Ovary (tissue), 7 donors: ENCODE data around the gene SMPD3.

- PRO-cap, 7 experiments, result peak in 6 of 7 experiments; most common minus-strand start chr16:68085154 (in 6)
- RAMPAGE, long total RNA, 2 experiments, result no peak in any of the 2 experiments
These were observed 180 bp upstream of the NFATC3 start for GRCh38 chr16:68085092-68085287.

DNA sequence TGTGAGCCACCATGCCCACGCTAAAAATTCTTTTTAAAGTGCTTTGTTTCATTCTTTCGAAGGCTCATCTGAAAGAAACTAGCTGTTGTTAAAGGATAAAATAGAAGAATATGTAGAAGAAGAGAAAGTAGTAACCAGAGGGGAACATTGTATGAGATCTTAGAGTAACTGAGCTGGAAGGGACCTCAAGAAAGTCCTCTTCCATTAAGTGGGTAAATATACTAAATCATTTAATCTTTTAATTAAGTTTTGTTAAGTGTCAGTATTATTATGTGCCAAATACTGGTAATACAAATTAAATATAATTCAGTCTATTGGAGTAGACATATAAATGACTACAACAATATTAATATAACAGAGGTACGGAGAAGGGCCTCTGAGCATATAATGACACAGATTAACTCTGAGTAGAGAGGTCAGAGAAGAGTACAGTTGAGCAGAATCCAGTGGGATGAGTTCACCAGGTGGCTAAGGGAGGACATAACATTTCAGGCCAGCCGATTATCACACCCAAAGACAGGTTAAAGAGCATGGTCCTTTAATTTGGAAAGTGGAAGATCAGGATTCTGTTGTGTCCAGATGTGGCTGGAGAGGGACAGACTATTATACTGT lies 11.2 kb downstream of the NFATC3 start:
- PRO-cap, 7 experiments, result no peak in any of the 7 experiments
- RAMPAGE, long total RNA, 2 experiments, result no peak in any of the 2 experiments

DNA sequence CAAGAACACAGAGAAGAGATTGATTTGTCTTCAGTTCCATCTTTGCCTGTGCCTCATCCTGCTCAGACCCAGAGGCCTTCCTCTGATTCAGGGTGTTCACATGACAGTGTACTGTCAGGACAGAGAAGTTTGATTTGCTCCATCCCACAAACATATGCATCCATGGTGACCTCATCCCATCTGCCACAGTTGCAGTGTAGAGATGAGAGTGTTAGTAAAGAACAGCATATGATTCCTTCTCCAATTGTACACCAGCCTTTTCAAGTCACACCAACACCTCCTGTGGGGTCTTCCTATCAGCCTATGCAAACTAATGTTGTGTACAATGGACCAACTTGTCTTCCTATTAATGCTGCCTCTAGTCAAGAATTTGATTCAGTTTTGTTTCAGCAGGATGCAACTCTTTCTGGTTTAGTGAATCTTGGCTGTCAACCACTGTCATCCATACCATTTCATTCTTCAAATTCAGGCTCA lies 45.1 kb downstream of the ESRP2 start:
- PRO-cap, 7 experiments, result no peak in any of the 7 experiments
- RAMPAGE, long total RNA, 2 experiments, result no peak in any of the 2 experiments

- PRO-cap, 7 experiments, result no peak in any of the 7 experiments
- RAMPAGE, long total RNA, 2 experiments, result no peak in any of the 2 experiments
These were observed 500 bp upstream of the ESRP2 start for GRCh38 chr16:68236423-68236830.

GRCh38 chr16:68448171-68449112 lies at the start of gene SMPD3:
TSS of gene SMPD3 (minus strand) at chr16:68448508.
- PRO-cap, 7 experiments, result peak in 7 of 7 experiments; most common plus-strand start chr16:68448843 (in 7); most common minus-strand start chr16:68448506 (in 5)
- RAMPAGE, long total RNA, 2 experiments, result no peak in any of the 2 experiments

DNA sequence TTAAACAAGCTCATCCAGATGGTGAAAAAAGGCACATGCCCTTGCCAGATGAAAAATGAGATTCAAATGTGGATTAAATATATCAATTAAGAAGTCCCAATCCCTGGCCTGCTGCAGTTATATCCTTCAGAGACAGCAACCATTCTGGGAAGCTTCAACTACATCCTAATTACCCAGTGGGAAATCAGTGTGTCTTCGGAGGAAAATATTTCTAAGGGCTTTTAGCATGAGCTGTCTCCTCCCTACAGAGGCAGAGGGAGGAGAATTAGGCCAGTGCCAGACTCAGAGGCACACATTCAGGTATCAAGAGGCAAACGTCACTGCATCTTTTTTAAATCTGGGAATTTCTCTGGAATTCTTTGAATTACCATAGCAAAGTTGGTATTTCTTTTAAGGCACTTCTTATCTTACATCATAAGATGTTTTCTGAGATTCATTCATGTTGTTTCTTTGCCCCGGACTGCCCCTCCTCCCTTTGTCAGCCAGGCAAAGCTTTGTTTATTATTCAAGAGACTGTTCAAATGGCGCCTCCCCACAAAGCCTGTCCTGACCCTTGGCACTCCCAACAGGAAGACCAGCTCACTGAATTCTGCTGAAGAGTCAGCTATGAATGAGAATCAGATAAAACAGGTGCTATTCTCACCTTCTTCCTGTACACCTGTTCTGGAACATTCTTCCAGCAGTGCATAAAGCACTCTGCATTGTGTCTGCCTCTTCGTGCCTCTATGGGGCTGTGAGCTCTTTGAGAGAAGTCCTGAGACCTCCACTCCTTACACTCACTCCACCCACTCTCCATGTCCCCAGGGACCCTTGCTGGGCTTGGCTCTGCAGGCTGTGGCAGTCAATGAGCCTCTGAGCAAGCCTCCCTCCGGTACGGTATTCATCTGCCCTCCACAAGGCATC lies 38.4 kb upstream of the SMPD3 start:
- PRO-cap, 7 experiments, result no peak in any of the 7 experiments
- RAMPAGE, long total RNA, 2 experiments, result no peak in any of the 2 experiments

DNA sequence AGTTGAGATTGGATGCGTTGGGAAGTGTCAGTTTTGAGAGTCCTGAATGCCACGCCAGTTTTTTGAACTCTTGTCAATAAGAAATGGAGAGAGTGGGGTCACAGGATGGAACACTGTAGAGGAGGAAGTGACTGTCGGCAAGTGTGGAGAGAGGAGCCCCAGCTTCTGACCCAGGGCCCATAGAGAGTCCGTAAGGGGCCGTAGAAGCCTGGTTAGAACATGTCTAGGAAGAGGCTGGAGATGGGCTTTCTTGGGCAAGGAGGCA lies 894 bp downstream of the ZFP90 start:
- PRO-cap, 7 experiments, result no peak in any of the 7 experiments
- RAMPAGE, long total RNA, 2 experiments, result no peak in any of the 2 experiments

GRCh38 chr16:68707340-68707886 lies 29.7 kb upstream of the CDH1 start:
- PRO-cap, 7 experiments, result no peak in any of the 7 experiments
- RAMPAGE, long total RNA, 2 experiments, result no peak in any of the 2 experiments

- PRO-cap, 7 experiments, result no peak in any of the 7 experiments
- RAMPAGE, long total RNA, 2 experiments, result no peak in any of the 2 experiments
These were observed 20.4 kb downstream of the CDH1 start for GRCh38 chr16:68757489-68757946.

DNA sequence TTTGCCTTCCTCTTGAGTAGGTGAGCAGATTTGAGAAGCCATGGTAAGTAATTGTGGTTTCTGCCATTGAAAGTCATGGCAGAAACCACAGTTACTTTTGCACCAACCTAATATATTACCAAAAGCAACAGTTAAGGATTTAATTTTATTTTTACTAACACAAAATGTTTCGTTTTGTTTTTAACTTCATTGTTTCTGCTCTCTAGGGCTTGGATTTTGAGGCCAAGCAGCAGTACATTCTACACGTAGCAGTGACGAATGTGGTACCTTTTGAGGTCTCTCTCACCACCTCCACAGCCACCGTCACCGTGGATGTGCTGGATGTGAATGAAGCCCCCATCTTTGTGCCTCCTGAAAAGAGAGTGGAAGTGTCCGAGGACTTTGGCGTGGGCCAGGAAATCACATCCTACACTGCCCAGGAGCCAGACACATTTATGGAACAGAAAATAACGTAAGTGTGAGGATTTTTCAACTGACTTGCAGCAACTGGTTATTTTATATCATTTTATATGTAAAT lies 28.0 kb upstream of the TANGO6 start:
- PRO-cap, 7 experiments, result no peak in any of the 7 experiments
- RAMPAGE, long total RNA, 2 experiments, result start-site peak on the plus strand in 1 of 2 experiments, centred at position 336 of the sequence, 22 reads per replicate

GRCh38 chr16:69116056-69116706 lies 10.7 kb downstream of the HAS3 start:
- PRO-cap, 7 experiments, result no peak in any of the 7 experiments
- RAMPAGE, long total RNA, 2 experiments, result no peak in any of the 2 experiments

- PRO-cap, 7 experiments, result peak in 1 of 7 experiments; most common minus-strand start chr16:69186585 (in 1)
- RAMPAGE, long total RNA, 2 experiments, result no peak in any of the 2 experiments
These were observed 439 bp upstream of the SNTB2 start for GRCh38 chr16:69186508-69186941.

- PRO-cap, 7 experiments, result peak in 5 of 7 experiments; most common plus-strand start chr16:69188019 (in 3); most common minus-strand start chr16:69187965 (in 3)
- RAMPAGE, long total RNA, 2 experiments, result no peak in any of the 2 experiments
These were observed 590 bp downstream of the SNTB2 start for GRCh38 chr16:69187264-69188244.

DNA sequence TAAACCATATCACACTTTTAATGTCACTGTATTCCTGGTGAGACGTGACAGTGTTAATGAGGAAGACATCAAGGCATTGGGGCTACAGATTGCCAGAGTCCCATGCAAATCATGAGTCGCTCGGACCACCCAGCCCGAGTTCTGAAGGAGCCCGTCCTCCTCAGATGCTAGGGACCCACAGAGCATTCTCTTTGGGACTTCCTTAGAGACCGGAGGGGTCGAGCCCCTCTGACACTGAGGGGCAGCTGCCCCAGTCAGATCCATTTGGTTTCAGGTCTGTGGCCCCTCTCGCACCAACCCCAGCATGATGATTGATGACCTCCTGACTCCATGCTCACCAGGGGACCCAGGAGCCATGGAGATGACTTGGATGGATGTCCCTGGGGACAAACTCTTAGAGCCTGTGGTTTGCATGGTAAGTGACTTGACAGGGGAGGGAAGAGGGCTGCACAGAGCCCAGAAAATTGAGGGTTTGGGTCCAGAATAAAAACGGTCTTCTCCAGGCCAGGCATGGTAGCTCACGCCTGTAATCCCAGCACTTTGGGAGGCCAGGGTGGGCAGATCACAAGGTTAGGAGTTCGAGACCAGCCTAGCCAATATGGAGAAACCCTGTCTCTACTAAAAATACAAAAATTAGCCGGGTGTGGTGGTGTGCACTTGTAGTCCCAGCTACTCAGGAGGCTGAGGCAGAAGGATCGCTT lies 8.0 kb downstream of the PDF start:
- PRO-cap, 7 experiments, result no peak in any of the 7 experiments
- RAMPAGE, long total RNA, 2 experiments, result no peak in any of the 2 experiments

DNA sequence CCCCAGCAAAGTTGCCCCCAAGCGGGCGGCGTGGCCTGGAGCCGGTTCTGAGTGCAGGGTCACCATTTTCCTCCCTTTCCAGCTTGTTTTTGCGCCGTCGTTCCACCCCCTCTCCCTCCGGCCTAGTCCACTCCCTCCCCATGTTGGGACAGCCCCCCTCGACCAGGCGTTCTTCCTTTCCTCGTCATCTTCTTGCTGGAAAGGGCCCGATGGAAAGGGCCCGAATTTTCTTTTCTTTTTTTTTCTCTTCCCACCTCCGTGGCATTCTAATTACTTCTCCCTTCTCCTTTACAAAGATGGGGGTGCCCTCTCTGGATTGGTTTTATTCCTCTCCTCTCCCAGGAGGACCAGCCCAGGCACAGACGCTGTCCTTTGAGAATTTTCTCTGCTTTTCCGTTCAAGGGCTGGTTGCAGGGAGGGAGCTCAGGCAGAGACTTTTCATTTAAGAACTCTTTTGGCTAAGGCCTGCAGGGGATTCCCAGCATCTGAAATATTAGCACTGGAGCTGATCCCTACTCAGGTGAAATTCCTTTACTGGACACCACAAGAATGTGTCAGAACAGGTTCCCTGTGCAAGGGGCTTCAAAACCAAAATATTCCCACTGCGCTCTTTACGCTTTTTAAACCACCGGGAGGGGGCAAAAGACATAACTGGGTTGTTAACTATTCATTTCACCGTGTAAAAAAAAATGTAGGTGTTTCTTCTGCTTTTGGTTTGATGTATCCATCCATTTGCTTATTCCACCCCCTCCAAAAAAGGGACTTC lies 1.2 kb downstream of the NFAT5 start:
- PRO-cap, 7 experiments, result peak in 6 of 7 experiments; most common plus-strand start position 187 of the sequence (in 5); most common minus-strand start position 49 of the sequence (in 4)
- RAMPAGE, long total RNA, 2 experiments, result start-site peak on the minus strand in 1 of 2 experiments, centred at position 442 of the sequence, 6 reads per replicate

DNA sequence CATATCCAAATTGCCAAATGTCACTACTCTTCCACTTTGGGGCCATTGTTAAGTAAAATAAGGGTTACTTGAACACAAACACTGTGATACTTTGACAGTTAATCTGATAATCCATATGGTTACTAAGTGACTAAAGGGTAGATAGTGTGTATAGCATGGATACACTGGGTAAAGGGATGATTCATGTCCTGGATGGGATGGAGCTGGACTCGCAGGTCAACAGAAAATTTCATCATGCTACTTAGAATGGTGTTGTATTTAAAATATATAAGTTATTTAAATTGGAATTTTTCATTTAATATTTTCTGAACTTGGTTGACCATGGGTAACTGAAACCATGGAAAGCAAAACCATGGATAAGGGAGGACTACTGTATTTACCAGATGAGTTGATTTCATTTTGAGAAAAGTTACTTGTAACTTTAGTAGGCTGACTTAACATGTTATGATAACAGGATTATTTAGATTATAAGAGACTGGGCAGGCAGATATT lies 30.0 kb downstream of the NFAT5 start:
- PRO-cap, 7 experiments, result no peak in any of the 7 experiments
- RAMPAGE, long total RNA, 2 experiments, result no peak in any of the 2 experiments

- PRO-cap, 7 experiments, result no peak in any of the 7 experiments
- RAMPAGE, long total RNA, 2 experiments, result no peak in any of the 2 experiments
These were observed 28.9 kb downstream of the NQO1 start for GRCh38 chr16:69697198-69698169.

- PRO-cap, 7 experiments, result no peak in any of the 7 experiments
- RAMPAGE, long total RNA, 2 experiments, result no peak in any of the 2 experiments
These were observed 78.5 kb downstream of the WWP2 start for GRCh38 chr16:69840666-69841022.

- PRO-cap, 7 experiments, result no peak in any of the 7 experiments
- RAMPAGE, long total RNA, 2 experiments, result no peak in any of the 2 experiments
These were observed 67.1 kb downstream of the CLEC18A start for GRCh38 chr16:70018205-70018685.

GRCh38 chr16:70158203-70158959 lies 15.2 kb upstream of the CLEC18C start:
- PRO-cap, 7 experiments, result no peak in any of the 7 experiments
- RAMPAGE, long total RNA, 2 experiments, result no peak in any of the 2 experiments